NCI-H460 (cell line): ENCODE results near the gene CST2.

GRCh38 chr20:22584658-22585807 lies 661 bp upstream of the FOXA2 start:
RAMPAGE:
- cytosol, long total RNA: no peak
- long total RNA: no peak
- nucleus, long total RNA: no peak

DNA sequence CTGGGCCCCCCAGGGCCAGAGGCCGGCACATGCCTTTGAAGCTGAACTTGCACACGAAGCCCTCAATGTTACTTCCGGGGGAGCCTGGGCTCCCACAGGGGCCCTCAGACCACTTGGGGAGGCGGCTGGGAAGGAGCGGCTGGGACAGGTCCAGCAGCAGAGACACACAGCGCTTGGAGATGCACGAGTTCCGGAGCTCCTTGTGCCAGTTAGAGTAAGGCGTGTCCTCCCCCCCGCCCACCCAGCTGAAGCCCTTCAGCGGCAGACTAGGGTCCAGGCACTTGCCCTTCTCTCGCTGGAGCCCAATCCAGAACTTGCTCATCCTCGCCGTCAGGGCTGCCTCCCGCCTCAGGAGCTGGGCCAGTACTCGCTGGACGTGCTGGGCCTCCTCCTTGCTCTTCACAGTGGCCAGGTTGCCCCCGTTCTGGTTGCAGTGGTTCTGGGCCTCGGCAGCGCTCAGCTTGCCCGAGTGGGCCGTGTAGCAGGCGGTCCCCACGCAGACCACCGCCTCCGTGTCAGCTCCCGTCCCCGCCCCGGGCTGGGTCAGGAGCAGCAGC lies 442 bp downstream of the CD93 start:
RAMPAGE:
- cytosol, long total RNA: no peak
- long total RNA: no peak
- nucleus, long total RNA: no peak

DNA sequence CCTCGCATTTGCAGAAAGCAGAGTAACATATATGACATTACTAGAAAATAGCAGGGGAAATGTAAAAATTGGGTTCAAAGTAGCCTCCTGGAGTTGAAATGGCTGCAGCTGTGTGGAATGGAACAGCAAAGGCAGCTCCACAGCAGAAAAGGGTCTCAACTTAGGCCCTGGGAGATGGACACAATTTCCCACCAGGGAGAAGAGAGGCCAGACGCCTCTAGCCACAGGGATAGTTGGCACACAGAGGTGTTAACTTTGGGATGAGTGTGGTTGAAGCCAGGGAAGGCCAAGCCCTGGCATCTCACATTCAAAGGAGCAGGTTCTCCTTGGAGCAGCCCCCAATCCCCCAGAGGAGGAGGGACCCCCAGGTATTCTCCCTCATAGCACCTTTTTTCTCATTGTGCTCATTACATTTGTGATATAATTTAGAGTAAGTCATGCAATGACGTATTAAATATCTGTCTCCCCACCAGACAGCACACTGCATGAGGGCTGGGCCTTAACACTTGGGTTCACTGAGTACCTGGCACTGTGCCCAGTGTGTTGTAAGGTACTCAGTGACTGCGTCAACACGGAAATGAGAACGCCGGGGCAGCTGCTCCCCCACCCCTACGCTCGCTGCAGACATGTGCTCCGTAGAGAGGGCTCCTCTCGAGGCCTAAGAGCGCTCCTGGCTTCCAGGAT lies 76.0 kb upstream of the CD93 start:
RAMPAGE:
- cytosol, long total RNA: no peak
- long total RNA: no peak
- nucleus, long total RNA: no peak

GRCh38 chr20:23350990-23351922 lies 665 bp downstream of the NXT1 start:
RAMPAGE:
- cytosol, long total RNA: no peak
- long total RNA: no peak
- nucleus, long total RNA: no peak

RAMPAGE:
- cytosol, long total RNA: no peak
- long total RNA: no peak
- nucleus, long total RNA: no peak
Measured at GRCh38 chr20:23419769-23420895, 1.2 kb downstream of the NAPB start.

DNA sequence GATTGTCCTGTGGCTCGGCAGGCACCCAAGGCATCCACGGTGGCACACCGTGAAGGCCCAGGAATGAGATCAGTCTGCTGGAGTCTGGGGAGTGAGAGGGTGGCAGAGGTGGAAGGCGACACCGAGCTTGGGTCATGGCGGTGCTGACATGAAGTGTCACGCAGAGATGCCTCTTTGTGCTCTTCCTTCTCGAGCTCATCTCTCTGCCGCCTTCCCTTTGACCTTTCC lies 33.1 kb downstream of the CST8 start:
RAMPAGE:
- cytosol, long total RNA: no peak
- long total RNA: no peak
- nucleus, long total RNA: no peak

DNA sequence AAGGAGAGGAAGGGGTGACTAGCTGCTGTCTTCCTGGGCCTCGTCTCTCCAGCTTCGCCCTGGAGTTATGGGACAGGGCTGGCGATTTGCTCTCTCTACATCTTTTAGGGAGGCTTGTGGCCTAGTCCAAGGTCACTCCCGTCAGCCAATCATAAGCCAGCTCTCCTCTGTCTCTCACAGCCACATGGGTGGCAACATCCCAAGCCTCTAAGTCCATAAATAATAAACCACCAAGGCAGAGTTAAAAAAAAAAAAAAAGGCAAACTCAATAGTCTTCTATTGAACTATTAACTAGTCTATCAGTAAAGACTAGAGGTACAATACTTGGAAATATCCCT lies 7.3 kb downstream of the CST3 start:
RAMPAGE:
- cytosol, long total RNA: no peak
- long total RNA: no peak
- nucleus, long total RNA: no peak

DNA sequence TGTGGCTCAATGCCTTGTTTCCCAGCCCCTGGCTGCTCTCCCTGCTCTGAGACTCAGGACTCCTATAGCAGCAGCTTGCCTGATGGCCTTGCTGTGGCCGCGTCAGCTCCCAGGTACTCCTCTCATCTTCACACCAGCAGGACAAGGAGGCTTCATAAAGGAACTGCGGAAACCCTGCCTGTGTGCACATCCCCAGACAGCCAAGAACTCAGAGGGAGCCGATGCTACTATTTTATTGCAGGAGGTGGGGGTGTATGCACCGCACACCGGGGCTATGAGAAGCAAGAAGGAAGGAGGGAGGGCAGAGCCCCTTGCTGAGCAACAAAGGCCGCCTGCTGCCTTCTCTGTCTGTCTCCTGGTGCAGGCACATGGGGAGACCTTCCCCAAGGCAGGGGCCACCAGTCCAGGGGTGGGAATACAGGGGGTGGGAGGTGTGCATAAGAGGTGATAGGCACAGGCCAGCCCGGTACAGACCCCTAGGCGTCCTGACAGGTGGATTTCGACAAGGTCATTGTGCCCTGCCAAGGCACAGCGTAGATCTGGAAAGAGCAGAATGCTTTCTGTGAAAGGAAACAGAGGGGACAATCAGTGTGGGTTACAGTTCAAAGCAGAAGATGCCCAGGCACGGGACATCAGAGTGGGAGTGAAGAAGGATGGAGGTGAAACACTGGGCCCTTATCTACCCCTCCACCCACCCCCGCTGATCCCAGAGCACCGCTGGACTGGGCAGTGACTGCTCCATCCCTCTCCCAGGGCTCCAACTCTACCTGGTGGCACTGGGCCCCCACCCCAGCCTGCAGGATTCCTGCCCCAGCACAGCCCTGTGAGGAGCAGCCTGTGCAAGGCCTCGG lies 4.1 kb downstream of the CST3 start:
RAMPAGE:
- cytosol, long total RNA: no peak
- long total RNA: no peak
- nucleus, long total RNA: no peak

DNA sequence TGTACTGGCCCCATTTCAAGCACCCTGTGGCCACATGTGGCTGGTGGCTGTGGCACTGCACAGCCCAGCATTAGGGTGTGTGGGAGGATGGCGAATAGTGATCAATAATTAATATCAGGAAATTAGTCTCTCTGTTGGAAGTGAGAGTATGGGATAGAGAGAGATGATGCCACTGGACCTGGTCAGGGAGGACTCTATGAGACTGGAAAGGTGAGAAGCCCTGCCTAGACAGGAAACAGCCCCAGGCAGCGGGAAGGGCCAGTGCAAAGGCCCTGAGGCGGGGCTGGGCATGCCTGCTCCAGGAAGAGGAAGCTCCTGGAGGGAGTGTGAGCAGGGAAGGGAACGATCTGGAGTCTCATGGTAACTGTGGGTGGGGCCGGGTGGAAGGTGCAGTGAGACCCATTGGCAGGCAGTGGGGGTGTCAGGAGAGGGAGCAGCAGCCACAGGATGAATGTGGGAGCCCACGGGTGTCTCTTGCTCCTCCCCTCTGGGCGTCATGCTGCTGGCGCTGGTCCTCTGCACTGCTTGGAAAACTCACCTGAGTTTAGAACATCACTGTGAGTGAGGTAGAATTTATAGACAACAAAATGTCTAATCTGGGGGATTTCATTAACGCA lies 1.8 kb upstream of the CST3 start:
RAMPAGE:
- cytosol, long total RNA: no peak
- long total RNA: no peak
- nucleus, long total RNA: no peak

DNA sequence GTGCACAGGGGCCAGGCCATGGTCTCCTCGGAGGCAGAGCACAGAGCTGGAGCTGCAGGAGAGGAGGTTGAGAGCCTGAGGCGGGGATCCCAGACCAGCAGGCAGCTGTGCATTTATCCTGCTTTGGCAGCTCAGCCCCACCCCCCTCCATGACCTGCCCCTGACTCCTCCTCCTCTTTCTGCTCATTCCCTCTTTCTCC lies at the start of gene CST2:
Gene CST2, minus strand, starts transcription at position 89 of the 200 bp plus-strand sequence.
RAMPAGE:
- cytosol, long total RNA: no peak
- long total RNA: no peak
- nucleus, long total RNA: no peak

GRCh38 chr20:24469987-24470526 lies 628 bp downstream of the SYNDIG1 start:
RAMPAGE:
- cytosol, long total RNA: no peak
- long total RNA: no peak
- nucleus, long total RNA: no peak

GRCh38 chr20:24842678-24843320 lies 106.3 kb upstream of the CST7 start:
RAMPAGE:
- cytosol, long total RNA: no peak
- long total RNA: no peak
- nucleus, long total RNA: no peak

GRCh38 chr20:24962986-24963780 lies 14.1 kb downstream of the CST7 start:
RAMPAGE:
- cytosol, long total RNA: no peak
- long total RNA: no peak
- nucleus, long total RNA: no peak

DNA sequence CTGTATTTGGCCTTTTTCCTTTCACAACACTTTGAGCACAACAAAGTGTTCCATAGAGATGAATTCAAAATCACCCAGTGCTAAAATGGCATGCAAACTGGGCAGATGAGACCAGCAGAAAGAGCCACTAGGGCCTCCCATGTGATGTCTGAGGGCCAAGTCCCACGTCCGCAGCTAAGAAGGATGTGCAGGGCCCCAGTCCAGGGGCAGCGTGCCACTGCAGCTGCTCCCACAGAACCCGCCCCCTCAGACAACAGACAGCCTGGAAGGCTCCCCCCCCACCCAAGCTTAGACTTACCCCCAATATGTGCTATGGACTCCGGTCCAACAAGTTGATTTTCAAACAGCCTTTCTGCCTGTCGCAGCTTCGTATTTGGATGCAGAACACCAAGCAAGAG lies 14.1 kb downstream of the APMAP start:
RAMPAGE:
- cytosol, long total RNA: no peak
- long total RNA: no peak
- nucleus, long total RNA: no peak

DNA sequence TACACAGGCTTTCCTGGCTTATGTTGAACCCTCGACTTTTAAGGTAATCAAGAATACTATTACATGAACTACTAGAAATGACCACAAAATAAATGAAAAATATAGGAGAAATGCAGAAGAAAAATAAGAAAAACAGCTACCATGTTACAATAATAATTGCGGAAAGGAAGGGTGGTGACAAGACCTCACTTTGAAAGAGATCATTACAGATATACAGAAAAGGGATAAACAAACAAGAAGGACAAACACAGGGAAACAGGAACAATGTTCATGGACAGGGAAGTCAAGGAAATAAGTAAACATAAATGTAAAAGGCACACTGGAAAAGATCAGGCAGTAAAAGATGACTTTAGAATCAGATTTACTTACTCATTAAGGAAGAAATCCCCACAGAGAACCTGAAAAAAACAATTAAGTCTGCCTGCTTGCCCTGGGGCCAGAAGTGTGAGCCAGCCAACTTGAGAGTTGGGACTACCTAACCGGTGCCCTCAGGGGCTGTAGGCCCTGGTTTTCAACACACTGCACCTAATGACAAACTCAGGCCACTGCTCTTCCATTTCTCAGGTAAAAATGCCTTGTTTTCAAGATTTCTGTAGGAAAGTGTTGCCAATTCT lies 1.8 kb downstream of the APMAP start:
RAMPAGE:
- cytosol, long total RNA: no peak
- long total RNA: no peak
- nucleus, long total RNA: no peak

GRCh38 chr20:24991268-24991813 lies 1.2 kb downstream of the APMAP start:
RAMPAGE:
- cytosol, long total RNA: no peak
- long total RNA: no peak
- nucleus, long total RNA: no peak

GRCh38 chr20:24991814-24992547 lies 570 bp downstream of the APMAP start:
RAMPAGE:
- cytosol, long total RNA: no peak
- long total RNA: no peak
- nucleus, long total RNA: no peak

DNA sequence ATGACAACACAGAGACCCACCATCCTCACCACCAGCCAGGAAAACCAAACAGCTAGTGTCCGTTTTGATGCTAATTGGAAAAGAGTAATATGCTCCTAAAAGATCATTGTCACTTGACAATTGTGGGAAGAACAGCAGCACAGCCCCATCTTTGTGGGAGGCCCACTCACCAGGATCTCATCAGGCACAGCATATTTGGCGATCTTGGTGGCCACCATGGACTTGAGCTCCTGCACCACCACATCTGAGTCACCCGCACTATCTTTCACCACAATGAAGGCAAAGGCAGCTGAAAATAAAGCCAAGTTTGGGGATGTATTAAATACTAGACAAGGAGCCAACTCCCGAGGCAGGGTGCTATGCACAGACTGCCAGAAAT lies 16.5 kb upstream of the APMAP start:
RAMPAGE:
- cytosol, long total RNA: no peak
- long total RNA: no peak
- nucleus, long total RNA: no peak

DNA sequence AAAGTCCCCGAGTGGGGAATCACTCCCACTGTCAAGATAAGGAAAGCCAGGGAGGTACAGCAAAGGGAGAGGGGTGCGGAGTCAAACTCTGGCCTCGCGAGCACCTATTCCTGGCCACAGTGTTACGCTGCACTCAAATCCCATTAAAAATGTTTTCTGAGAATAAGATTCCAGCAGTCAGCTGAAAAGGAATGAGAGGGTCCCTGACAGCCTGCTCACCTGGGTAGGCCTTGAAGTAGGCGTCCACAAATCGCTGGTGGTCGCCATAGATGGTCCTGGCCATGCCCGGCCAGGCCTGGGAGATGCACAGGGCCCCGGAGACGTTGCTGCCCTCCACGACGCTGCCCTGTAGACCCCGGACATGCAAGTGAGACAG lies 20.8 kb upstream of the APMAP start:
RAMPAGE:
- cytosol, long total RNA: no peak
- long total RNA: no peak
- nucleus, long total RNA: no peak

DNA sequence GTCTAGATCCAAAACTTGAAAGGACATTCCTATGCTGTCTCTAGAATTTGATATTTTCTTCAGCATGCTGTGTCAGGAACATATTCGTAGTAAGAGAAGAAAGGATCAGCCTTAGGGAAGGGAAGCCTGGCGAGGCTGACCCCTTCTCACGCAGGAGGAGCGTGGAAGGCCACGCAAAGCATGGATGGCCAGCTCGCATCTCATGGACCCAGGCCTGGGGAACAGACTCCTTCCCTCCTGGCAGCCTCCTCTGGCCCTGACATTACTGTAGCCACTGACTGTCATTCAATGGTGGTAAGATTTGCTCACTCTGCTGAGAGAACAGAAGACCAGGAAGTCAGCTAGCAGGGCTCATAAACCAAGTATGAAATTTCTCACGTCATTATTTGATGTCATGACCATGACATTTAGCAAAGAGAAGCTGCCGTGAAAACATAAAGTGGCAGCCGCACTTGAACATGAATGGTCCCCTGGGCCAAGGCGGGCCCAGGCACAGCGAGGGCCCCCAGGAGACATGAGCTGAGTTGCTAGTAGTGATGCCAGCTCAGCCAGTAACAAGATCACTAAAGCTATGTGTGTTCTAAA lies 20.3 kb downstream of the ACSS1 start:
RAMPAGE:
- cytosol, long total RNA: no peak
- long total RNA: no peak
- nucleus, long total RNA: no peak